Sciatic nerve (tissue), 1 donor: ENCODE measurements around the genes SAMD8 and ZNF503.

DNA sequence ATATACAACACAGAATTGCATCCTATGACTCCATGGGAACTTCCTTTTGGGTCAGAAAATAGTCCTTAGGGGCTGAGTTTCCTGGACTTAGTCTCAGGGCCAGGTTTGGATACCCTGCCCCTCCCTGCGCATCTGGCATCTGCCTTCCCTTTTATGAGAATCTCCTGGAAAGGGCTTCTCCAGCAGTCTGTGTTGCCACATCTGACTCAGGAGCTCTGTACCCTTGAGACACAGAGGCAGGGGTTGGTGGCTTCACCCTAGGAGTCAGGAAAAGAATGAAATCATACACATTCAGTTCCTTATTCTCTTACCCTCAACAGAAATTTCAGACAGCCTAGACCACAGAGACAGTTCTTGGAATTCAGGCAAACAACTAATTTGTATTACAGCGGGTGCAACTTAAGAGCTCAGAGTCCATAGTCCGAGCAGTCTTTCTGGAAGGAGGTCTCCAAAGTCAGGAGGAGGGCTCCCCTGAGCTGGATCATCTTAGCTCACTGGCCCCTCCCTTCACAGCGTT is 3.1 kb upstream of the PLAU start:
- PRO-cap, result no peak

DNA sequence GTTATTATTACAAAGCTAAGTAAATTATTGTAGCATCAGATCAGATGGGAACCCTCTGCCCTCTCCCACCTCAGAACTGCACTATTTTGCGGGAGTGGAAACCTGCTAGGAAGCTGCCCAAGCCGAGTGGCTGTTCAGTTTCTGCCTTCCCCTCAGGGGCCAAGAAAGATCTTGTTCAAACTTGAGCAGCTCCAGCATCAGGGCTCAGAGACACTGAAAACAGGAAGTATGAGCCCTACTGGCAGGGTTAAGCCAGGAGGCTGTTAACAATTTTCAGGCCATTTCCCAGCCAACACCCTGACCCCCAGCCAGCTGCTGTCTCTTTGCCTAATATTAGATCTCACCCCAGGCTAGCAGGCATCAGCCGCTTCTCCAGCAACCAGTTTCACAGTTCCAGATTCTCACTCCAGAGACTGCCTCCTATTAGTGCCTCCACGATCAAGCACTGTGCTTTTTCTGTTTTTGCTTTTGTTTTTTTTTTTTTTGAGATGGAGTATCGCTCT is 9.2 kb downstream of the PLAU start:
- PRO-cap, result no peak

DNA sequence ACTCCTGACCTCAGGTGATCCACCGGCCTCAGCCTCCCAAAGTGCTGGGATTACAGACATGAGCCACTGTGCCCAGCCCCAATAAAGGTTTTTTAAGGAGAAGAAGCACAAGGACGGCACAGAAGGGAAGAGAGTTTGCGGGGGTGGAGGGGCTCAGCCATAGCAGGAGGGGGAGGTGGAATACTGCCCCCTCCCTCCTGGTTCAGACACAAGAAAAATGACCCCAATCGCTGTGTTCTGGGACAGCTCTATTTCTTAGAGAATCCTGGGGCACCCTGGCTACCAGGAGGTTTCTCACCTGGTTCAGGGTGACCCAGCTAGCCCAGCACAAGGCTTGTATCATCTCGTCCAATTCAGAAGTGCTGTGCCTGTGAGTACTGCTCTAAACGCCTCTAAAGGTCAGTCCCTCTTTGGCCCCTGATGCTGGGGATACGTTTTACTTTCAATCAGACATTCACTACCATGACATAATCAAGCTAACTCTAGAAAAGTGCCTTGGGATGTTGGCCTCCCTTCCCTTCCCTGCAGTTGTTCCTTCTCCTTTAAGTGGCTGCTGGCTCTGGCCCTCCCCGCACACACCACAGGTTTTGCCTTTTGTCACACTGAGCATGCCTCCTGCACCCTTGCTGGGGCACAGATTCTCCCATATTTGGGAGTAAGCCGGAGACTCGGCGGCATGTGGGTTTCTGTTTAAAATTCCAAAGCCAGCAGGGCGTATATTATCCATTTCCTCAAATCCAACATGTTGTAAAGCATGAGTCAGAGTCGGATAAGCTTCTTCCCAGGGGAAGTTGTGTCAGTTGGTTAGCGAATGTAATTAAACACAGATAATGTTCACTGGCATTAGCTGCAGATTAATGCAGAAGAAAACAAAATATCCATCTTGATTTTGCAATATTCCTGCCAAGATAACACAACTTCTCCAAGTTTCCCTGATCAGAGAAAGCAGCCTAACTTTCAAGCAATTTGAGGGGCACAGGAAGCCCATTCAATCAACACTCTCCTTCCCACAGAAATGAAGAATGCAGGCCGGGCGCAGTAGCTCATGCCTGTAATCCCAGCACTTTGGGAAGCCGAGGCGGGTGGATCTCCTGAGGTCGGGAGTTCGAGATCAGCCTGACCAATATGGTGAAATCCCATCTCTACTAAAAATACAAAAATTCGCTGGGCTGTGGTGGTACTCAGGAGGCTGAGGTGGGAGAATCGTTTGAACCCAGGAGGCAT is 31.9 kb upstream of the VCL start:
- PRO-cap, result bidirectional peak, plus-strand start at position 745 of the sequence, minus-strand start at position 561 of the sequence

DNA sequence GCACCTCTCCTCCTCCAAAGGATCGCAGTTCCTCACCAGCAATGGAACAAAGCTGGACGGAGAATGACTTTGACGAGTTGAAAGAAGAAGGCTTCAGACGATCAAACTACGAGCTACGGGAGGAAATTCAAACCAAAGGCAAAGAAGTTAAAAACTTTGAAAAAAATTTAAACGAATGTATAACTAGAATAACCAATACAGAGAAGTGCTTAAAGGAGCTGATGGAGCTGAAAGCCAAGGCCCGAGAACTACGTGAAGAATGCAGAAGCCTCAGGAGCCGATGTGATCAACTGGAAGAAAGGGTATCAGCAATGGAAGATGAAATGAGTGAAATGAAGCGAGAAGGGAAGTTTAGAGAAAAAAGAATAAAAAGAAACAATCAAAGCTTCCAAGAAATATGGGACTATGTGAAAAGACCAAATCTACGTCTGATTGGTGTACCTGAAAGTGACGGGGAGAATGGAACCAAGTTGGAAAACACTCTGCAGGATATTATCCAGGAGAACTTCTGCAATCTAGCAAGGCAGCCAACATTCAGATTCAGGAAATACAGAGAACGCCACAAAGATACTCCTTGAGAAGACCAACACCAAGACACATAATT is 67.0 kb downstream of the ADK start:
- PRO-cap, result no peak

DNA sequence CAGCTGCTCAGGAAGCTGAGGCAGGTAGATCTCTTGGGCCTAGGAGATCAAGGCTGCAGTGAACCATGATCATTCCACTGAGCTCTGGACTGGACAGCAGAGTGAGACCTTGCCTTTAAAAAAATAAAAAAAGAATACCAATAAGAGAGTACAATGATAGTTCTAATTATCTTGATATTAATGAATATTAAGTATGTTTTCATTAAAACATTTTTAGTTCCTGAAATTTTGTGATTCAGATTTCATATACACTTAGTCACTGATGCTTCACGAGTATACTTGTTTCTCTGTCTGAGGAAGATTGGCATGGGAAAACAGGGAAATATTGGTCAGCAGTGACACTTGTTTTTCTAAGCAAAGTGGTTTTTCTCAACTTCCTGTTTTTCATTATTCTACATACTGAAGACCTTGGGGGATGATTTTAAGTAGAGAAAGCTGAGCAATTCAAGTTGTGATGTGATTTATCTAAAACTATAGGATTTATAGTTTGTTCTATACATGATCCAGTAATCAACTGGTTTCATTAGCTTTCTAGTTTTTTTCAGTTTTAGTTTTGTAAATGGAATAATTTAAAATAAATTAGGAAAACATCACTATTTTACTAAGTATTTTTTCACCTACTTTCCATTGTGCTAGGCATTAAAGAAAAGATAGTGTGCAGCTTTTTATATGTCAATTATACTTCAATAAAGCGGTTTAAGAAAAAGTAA is 77.0 kb downstream of the ADK start:
- PRO-cap, result no peak

DNA sequence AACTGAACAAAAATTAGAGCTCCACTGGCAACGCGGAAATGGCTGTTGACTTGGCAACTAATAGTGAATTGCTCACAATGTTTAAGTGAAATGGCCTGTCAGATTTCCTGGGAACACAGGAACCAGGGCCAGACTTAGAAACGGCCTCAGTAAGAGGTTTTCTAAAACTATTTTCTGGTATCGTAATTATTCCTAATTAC is 87.2 kb downstream of the ADK start:
- PRO-cap, result no peak

DNA sequence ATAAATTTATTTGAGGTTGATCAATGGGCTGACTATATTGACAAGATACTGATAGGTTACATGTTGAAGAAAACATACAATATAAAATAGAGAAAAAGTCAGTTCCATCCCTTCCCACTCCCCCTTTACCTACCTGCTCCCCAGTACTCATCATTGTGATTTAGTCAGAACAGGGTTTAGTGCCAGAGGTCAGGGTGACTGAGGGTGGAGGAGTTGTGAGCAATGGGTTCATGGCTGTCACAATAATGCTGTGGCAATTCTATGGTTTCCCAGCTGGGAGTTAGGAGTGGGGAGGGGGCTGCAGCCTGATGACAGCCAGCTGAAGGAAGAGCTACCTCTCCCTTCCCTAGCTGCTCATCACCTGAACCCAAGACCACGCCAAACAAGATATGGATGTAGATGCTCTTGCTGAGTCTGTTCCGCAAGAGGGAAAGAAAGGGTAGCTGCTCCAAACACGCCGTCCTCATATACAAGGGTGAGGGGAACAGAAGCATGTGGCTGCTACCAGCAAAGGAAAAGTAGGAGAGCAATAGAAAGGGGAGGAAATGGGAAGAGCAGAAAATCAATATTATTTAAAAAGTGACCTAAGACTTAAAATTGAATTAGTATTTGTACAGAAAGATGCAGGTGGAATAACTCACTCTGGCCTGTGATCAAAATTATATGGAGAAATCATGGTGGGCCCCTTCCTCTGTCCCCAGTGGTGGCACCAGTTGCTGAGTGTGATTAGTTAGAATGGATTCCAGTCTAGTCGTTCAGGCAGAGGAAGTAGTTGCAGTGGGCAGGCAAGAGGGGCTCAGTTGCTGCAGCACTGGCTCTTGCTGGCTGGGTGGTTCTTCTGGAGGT is 271.8 kb downstream of the ADK start:
- PRO-cap, result no peak

- PRO-cap, result no peak
These were observed 54.8 kb downstream of the KAT6B start for GRCh38 chr10:74881280-74881520.

DNA sequence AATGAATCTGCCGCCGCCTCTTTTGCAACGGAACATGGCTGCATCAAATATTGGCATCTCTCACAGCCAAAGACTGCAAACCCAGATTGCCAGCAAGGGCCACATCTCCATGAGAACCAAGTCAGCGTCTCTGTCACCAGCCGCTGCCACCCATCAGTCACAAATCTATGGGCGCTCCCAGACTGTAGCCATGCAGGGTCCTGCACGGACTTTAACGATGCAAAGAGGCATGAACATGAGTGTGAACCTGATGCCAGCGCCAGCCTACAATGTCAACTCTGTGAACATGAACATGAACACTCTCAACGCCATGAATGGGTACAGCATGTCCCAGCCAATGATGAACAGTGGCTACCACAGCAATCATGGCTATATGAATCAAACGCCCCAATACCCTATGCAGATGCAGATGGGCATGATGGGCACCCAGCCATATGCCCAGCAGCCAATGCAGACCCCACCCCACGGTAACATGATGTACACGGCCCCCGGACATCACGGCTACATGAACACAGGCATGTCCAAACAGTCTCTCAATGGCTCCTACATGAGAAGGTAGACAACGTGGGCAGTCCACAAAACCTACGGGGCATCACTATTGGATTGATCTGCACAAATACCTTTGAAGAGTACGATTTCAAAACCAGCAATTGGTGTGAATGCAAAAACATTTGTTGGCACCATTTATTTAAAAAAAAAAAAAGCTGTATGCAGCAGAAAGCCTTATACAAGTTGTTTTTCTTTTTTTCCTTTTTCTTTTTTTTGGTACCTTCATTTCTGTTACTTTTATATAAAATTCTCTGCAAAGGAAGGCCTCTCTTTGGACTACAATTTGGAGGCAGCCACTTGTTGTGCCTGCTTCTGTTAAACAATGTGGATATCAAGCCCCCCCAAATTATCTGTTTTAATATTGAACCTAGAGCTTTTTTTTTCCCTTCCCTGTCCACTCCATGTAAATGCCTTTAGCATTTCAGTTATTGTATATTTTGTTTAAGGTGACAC is 42.7 kb downstream of the DUSP29 start:
- PRO-cap, result no peak

- PRO-cap, result bidirectional peak, plus-strand start at chr10:75111658, minus-strand start at chr10:75111336
These were observed at the start of gene SAMD8 for GRCh38 chr10:75111079-75111794. Gene SAMD8, plus strand, starts transcription at chr10:75111656.

GRCh38 chr10:75136808-75137277 is 25.4 kb downstream of the SAMD8 start:
- PRO-cap, result no peak

GRCh38 chr10:75216168-75216950 is 5.8 kb downstream of the VDAC2 start:
- PRO-cap, result no peak

DNA sequence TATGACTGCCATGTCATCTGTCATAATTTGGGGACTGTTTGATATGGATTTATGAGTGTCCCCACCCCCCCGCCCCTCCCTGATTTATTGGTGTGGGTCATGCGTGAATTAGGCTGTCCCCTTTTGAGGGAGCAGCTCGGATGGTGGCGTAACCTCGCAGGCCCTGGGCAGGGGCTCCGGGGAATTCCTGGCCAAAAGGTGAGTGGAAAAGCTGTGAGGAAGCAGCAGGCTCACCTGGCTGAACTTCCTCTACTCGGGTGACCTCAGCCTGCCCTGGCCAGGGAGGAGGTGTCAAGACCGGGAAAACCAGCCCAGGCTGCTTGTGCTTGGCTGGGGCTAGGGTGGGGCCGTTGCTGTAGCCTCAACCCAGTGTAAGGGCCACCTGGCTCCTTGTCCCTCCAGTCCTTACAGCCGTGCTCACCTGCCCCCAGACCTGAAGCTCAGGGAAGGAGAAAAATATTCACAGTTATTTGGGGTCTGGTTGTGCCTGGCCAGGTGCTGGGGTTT is 26.9 kb upstream of the COMTD1 start:
- PRO-cap, result no peak

GRCh38 chr10:75375895-75376353 is 25.6 kb downstream of the ZNF503 start:
- PRO-cap, result no peak

GRCh38 chr10:75399716-75400283 is 1.8 kb downstream of the ZNF503 start:
- PRO-cap, result bidirectional peak, plus-strand start at chr10:75400138, minus-strand start at chr10:75400063

DNA sequence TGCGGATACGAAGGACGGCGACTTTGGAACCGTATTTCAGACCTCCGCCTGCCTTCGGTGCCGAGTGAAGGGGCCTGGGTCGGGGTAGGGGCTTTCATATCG is 938 bp downstream of the ZNF503 start:
- PRO-cap, result no peak

DNA sequence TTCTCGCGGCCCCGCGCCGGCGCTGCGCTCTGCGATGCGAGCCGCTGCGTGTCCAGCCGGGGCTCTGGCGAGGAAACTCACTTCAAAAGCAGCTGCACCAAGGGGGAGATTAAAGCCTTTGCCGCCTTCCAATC is at the start of gene ZNF503:
Gene ZNF503 (minus strand): TSS at position 66 of the 134 bp plus-strand sequence.
- PRO-cap, result bidirectional peak, plus-strand start outside the sequence, minus-strand start at position 66 of the sequence

DNA sequence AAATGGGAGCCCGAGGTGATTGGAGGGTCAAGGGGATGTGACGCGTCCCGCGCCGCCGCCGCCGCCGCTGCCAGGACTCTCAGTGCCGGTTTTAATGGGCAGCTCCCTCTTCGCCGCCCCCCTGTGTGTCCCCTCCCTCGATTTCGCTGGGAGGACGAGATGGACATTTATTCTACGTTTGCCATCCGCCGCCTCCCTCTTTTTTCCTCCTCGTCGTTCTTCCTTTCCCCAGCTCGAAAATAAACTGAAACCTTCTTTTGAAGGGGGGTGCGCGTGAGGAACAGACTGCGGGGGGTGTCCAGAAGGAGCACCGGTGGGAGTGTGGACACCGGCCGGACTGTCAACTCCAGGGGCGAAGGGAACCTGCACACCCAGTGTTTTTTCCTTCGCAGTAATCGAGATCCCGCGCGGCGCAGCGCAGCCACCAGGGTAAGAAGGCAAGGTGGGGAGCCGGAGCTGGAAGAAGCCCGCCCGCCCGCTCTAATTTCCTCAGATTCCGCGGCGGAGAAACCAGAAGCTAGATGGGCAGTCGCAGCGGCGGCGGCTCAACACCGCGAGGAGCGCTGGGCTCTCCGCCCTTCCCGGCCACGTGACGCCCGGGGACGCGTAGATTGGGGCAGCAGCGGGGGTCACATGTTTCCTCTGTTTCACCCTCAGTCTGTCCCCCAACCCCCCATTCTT is 409 bp upstream of the ZNF503 start:
- PRO-cap, result bidirectional peak, plus-strand start at position 58 of the sequence, minus-strand start outside the sequence; bidirectional peak, plus-strand start at position 645 of the sequence, minus-strand start at position 583 of the sequence

GRCh38 chr10:75407713-75408497 is 6.3 kb upstream of the ZNF503 start:
- PRO-cap, result bidirectional peak, plus-strand start at chr10:75408053, minus-strand start at chr10:75408066; bidirectional peak, plus-strand start at chr10:75408365, minus-strand start at chr10:75408355

- PRO-cap, result unidirectional peak, minus-strand start at chr10:75469489
These were observed 37.6 kb downstream of the LRMDA start for GRCh38 chr10:75468697-75469742.